Mononuclear cell (primary cell): Measurements from ENCODE around the genes BSX, CLMP, GRAMD1B and OR10G6.

GRCh38 chr11:122207386-122208326, 91.6 kb upstream of the BLID start:
- RRBS = no CpG with 5 or more reads among the region's 15 CpGs

DNA sequence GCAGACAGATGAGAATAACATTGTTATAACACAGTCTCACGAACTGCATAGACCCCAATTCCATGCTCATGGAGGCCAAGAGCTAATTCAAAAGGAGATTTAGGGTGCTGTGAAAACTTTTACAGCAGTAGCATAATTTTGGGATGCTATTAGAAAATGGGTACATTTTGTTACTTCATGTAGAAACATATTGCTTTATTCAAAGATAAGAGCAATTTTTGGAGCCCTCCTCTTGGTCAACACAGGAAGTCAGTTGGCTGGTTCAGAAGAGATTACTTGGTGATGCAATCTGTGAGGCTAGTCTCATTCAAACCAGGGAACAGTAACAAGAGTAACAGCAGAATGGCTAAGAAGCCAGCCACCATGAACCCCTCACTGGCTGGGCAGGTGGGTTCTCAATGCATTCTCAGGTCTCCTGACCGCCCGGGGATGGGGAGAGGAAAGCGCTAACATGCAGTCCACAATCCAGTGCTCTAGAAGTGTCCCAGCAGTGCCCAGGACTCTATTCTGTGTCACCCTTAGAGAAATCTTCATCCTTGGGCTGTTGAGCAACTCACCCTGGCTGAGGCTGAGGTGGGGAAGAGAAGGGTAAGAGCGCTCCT, 262.3 kb upstream of the UBASH3B start:
- RRBS = no CpG with 5 or more reads among the region's 5 CpGs

- RRBS = 97% methylated on average over 4 of the region's 6 CpGs
Measured at GRCh38 chr11:122789041-122789268, 49.3 kb upstream of the CRTAM start.

- RRBS = no CpG with 5 or more reads among the region's 1 CpG
Measured at GRCh38 chr11:122862091-122862568, 20.4 kb upstream of the JHY start.

DNA sequence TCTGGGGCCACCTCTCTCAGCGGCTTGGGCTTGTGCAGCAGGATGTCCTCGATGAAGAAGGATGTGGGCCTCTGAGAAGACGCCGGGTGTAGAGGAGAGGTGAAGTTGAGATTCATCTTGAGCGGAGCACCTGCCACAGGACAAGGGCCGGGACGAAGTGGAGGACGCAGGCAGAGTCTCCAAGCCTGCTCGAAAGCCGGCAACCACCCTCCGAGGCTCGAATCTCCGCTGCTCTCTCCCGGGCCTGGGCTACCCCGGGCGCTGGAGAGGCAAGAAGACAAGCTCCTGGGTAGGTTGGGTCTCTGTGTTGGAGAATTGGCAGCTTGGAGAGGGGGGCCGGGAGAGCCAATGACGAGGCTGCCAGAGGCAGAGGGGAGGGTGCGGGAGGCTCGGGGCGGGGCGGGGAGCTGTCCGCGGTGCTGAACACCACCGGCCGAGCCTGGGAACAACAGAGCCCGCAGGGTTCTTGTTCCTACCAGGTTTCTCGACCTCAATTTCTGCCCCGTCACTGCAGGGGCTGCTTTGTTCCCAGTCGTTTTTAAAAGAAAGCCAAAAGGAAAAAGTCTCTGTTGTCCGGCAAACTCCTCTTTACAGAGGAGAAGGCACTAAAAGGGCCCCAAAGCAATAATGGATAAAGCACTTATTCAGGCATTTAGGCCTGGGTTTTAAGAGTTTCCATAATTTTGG, at the start of gene BSX:
Gene BSX, minus strand, starts transcription at position 279 of the 687 bp plus-strand sequence.
- RRBS = 7% methylated on average over 21 of the region's 31 CpGs

GRCh38 chr11:123054131-123054878, 7.6 kb downstream of the HSPA8 start:
- RRBS = no CpG with 5 or more reads among the region's 15 CpGs

GRCh38 chr11:123069834-123070884, 8.2 kb upstream of the HSPA8 start:
- RRBS = no CpG with 5 or more reads among the region's 5 CpGs

DNA sequence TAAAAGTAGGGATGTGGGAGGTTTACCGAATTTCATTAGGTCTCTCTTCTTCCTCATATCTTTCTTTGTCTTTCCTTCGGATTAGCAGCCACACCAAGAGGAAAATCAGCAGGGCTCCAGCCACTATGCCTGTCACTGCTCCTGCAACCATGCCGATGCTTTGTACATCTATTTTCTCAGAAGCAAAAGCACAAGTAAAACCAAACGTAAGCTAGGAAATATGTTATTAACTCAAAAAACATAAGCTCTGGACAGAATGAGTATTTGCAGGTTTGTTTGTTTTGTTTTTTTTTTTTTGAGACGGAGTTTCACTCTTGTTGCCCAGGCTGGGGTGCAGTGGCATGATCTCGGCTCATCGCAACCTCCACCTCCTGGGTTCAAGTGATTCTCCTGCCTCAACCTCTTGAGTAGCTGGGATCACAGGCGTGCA, 12.8 kb upstream of the HSPA8 start:
- RRBS = no CpG with 5 or more reads among the region's 8 CpGs

- RRBS = no CpG with 5 or more reads among the region's 6 CpGs
Measured at GRCh38 chr11:123083244-123084119, 21.5 kb upstream of the HSPA8 start.

- RRBS = no CpG with 5 or more reads among the region's 15 CpGs
Measured at GRCh38 chr11:123122059-123123017, 60.4 kb upstream of the HSPA8 start.

- RRBS = no CpG with 5 or more reads among the region's 4 CpGs
Measured at GRCh38 chr11:123194300-123194663, 766 bp downstream of the CLMP start.

GRCh38 chr11:123194664-123195600, at the start of gene CLMP:
TSS of gene CLMP (minus strand) at chr11:123195248.
- RRBS = 4% methylated on average over 33 of the region's 77 CpGs

- RRBS = no CpG with 5 or more reads among the region's 4 CpGs
Measured at GRCh38 chr11:123301387-123301655, 106.3 kb upstream of the CLMP start.

GRCh38 chr11:123429746-123430756, at the start of gene GRAMD1B:
TSS of gene GRAMD1B (plus strand) at chr11:123430269.
- RRBS = 1% methylated on average over 14 of the region's 65 CpGs

DNA sequence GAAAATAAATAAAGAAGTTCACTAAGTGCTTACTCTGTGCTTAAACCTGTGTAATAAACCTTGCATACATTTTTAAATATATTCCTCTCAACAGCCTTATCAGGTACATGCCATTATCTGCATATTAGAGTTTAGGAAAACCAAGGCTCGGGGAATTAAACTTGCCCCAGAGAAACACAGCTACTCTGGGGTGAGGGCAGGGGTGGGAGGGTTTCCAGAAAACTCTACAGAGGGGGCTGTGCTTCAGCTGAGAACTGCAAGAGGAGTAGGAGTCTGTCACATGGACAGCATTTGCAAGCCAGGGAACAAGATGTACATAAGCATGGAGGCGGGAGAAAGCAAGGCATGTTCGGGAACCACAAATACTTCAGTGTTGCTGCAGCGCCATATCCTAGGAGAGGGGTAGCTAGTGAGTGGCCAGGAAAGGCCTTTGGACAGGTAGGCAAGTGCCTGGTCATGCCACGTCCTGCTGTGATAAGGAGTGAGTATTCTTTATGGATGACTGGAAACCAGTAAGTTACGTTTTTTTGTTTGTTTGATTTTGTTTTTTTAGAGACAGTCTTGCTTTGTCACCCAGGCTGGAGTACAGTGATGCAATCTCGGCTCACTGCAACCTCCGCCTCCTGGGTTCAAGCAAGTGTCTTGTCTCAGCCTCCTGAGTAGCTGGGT, 57.1 kb downstream of the GRAMD1B start:
- RRBS = no CpG with 5 or more reads among the region's 8 CpGs

- RRBS = no CpG with 5 or more reads among the region's 12 CpGs
Measured at GRCh38 chr11:123489785-123490550, 59.9 kb downstream of the GRAMD1B start.

DNA sequence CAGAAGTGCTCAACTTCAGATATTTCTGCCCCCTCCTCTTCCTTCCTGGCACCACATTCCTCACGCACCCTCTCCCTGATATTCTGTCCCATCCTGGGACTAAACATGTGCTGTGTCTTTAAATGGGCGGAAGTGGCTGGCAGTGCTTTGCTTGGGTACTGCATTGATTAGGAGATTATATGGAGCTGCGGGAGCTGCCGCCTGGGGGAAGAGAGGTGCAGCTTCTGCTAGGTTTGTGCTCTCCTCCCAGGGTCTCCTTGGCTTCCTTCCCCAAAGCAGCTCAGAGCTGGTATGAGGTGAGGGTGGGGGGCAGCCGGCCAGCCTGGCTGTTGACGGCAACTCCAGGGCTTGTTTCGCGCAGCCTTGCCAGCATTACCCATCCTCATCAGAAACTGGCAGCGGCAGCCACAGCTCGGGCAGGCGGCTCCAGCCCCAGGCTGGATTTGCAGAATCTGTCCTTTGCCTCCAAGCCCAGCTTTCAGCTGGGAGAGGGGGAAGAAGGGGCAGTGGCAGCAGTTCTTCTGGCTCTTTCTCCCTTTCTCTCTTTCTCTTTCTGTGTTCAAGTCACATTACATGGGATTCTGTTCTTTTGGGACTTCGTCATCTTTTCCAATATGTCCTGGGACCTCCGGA, 95.5 kb downstream of the GRAMD1B start:
- RRBS = no CpG with 5 or more reads among the region's 13 CpGs

DNA sequence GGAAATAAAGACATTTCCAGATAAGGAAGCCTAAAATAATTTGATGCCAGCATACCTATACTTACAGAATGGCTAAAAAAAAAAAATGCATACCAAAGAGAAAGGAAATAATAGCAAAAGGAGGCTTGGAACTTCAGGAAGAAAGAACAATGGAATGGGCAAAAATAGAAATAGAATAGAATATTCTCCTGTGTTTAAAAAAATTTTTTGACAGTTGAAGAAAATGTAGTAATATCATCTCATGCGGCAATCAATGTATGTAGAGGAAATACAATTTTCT, 15.8 kb downstream of the OR10S1 start:
- RRBS = no CpG with 5 or more reads among the region's 1 CpG

DNA sequence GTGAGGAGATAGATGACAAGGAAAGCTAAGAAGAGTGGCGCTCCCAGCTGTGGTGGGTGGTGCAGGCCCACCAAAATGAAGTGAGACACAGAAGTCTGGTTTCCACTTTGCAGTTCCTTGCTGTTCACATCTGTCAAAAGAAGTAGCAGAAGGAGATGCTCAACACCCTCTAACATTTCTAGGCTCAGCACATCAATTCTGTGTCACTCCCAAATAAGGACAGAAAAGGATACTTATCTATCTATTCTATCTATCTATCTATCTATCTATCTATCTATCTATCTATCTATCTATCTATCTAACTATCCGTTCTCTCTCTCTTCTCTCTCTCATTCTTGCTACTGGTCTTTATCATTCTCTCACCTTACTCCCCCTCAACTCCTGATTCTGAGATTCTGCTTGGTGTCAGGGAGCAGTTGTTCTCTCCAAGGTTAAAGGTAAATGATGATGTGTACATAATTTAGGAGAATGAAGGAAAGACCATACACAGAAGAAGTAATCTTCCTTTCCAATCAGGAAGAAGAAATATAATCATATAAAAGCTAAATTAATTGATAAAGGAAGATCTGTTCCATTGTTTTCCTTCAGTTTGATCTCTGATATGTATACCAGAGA, at the start of gene OR10G6:
Gene OR10G6, minus strand, starts transcription at position 176 of the 615 bp plus-strand sequence.
- RRBS = no CpG with 5 or more reads among the region's 2 CpGs

DNA sequence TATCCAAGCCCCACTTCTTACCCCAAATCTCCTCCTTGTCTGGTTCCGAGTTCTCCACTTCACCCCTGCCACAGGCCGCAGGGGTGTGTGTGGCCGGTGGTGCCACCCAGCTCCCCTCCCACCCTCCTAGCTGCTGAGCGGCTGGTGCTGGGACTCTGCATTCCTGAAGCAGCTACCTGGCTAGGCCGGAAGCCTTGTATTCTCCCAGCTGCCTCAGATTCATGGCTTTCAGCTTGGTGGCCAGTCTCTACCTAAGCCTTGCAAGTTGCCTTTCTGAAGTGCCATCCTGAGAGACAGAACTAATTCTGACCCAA, 690 bp downstream of the VWA5A start:
- RRBS = 11% methylated on average over 2 of the region's 5 CpGs